Mononuclear cell (primary cell): ENCODE results near the gene GPAT3.

- RRBS, result no CpG with 5 or more reads among the region's 2 CpGs
Observed at GRCh38 chr4:81032705-81033318, 2.3 kb downstream of the BMP3 start.

GRCh38 chr4:81470220-81471396, 1.1 kb downstream of the RASGEF1B start:
- RRBS, result no CpG with 5 or more reads among the region's 39 CpGs

- RRBS, result 2% methylated on average over 16 of the region's 40 CpGs
Observed at GRCh38 chr4:81471960-81472754, 450 bp upstream of the RASGEF1B start.

DNA sequence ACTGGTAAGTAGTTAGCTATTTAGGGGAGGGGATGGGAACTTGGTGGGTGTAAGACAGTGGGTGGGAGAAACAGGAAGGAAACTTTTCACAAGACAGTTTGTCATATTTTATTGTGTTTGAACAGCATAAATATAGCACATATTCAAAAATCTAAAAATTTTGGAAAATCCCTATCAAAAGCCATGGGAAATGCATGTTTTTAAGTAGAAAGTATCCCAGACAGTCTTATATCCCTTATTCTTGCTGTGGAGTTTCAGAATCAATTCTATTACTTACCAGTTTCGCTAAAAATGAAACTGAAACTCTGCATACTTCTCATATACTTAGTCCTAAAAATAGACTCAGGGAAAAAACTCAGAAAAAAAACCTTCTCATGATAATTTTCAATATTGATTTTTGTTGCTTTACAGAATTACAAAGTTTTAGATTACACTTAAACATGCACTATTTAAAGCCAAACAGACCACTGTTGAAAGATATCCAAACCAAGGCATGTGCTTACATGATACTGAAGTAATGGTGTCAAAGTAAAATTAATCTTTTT, 22.4 kb upstream of the RASGEF1B start:
- RRBS, result no CpG with 5 or more reads among the region's 1 CpG

DNA sequence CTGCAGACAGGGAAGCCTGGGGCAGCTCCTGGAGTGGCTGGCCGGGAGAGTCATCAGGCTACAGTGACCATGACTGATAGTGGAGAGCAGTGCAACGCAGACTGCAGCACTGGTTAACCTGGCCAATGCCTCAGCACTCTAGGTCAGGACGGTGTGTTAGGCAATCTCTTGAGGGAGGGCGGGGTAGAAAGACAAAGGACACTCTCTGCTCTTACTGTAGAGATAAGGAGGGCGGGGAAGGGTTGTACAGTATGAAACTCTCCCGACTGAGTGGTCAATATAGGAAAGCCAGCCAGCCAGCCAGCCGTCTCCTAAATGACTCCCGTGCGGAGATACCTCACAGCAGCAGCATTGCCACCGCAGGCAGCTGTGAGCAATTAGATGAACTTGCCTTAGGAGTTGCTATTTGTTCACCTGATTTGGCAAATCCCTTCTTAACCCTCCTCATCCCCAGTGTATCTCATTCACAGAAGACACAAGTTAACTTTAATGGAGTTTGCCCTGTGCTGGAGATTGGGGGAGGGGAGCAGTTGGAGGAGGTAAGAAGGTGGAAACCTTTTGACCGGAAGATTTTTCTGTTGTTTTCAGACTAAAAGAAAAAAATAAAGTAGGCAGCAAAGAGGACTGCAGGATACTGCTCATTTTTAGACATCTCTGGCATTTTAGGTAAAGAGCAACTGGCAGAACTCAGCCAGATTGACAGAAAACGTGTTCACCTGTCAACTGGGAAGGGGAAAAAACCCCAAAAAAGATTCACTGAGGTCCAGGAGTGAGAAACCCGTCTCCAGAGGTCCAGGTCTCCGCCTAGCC, 330.5 kb downstream of the HNRNPD start:
- RRBS, result no CpG with 5 or more reads among the region's 14 CpGs

DNA sequence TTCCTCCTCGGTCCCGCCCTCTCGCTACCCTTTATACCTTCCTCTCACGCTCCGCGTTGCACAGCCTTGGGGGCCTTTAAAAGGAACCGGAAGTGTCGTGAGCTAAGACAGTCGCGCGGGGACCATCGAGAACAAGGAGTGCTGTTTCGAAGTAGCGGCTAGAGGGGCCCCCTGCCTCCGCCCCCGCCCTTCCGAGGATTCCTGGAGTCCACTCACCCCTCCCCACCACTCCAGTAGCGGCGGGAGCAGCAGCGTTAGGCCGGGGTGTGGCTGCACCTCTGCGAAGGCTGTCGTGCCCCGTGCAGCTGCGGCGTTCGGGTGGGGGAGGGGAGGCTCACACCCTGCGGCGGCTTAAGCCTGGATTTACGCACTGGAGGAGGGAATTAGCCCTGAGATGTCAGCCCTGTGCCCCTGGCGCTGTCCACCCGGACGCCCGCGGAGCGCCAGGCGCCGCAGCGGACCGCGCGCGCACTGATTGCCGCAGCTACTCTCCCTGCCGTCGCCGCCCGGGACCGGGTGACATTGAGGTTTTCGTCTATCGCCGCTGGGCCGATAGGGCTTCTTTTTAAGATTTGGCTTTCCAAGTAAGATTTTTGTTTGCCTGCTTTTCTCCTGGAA, 400 bp upstream of the HNRNPD start:
- RRBS, result 1% methylated on average over 24 of the region's 53 CpGs

DNA sequence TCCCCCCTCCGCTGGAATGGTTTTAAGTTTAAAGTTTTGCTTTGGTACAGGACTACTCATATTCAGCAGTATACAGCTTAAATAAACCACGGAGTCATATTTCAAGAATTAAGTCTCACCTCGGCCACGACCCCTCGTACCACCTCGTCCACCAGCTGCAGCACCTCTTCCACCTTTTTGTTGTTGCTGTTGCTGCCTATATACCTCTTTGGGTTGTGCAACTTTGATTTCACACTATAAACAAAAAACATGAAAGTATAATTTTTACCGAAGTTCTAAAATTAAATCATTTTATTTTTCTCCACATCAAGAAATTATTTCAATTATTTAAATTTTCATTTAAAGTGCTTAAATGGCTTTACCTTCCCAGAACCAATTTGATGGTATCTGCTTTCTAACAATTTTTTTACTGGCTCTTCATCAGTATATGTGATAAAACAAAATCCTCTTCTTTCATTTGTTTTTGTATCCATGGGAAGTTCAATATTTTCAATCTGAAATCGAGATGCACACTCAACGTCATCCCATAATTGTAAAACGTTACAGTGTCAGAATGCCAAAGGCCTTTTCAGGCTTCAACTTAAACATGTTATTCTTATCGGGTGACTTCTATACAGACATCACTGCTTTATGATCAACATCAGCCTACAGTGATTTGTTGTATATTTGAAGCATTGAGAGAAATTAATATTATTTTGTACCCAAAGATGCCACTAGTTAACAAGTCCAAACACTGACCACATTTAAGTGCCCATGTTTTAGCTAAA, 3.0 kb downstream of the HNRNPDL start:
- RRBS, result no CpG with 5 or more reads among the region's 11 CpGs

DNA sequence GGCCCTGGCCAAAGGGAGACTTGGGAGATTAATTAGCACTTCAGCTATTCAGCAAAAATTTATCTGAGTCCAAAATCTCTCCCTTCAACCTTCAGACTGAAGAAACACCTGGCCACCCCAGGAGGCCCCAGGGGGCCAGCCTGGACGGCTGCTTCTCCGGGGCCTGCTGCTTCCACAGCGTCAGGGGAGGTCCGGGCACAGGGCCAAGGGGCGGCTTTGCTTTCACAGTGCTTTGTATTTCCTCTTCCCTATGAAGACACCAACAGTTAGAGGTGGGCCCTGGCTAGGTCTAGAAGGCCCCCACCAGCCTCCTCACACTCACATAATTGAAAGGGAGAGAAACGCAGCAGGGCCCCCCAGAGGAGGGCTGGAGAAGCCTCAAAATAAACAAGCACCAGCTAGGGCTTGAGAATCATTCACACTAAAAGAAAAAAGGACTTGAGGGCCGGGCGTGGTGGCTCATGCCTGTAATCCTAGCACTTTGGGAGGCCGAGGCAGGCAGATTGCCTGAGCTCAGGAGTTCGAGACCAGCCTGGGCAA, 17.8 kb downstream of the SCD5 start:
- RRBS, result no CpG with 5 or more reads among the region's 10 CpGs

- RRBS, result no CpG with 5 or more reads among the region's 4 CpGs
Observed at GRCh38 chr4:82823251-82824102, 24.9 kb upstream of the SCD5 start.

DNA sequence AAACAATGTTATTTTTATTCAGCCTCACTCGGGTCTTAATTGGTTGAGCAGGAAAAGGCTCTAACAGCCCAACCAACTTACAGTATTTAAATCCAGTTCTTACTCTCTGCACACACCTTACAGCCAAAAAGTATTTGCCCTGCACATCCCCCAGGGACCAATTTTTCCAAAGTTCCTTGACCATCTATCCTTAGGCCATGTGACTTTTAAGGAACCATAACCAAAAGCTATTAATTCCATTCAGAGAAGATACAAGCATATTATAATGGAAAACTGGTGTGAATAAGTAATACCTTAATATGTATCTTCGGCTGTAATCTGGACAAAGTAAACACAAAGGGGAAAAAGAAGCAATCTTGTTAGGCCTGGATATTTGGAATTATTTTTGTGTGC, 1.1 kb upstream of the THAP9 start:
- RRBS, result no CpG with 5 or more reads among the region's 2 CpGs

DNA sequence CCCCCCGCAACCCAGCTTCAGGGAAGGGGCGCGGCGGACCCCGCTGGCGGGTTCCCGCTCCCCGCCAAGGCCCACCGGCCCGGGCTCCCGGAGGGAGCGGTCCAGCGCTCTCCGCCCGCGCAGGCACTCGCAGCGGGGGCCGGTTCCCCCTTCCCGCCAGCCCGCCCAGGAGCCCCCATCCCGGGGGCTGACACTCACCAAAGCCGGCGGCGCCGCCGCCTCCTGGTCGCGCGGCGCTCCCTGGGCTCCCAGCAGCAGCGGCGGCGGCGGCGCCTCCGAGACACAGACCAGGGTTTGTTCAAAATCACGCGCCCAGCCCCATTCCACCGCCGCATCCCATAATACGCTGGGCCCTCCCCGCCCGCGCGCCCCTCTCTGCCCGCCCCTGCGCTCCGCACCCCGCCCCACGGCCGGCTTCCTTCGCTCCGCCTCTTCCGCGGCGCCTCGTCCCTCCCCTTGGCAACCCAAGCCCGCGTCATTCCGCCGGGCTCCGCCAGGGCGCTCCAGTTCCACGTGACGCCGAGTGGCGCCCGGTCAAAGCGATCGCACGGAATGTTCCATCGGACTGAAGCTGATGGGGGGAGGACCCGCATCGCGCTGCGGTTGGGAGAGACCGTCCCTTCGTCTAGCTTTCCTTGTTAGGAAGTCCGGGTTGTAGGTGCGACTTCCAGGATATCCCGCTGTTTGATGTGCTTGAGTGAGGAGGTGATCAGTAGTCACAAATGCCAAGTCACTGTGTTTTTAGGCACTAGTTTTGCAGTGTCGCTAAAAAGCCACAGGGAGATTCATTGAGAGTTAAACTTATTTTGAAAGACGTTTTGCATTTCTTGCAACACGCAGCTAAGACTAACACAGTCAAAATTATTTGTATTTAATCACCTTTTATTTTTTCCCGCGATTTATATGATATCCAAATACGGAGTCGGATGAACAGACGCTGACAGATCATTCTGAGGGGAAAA, 2.3 kb upstream of the LIN54 start:
- RRBS, result 2% methylated on average over 37 of the region's 90 CpGs

DNA sequence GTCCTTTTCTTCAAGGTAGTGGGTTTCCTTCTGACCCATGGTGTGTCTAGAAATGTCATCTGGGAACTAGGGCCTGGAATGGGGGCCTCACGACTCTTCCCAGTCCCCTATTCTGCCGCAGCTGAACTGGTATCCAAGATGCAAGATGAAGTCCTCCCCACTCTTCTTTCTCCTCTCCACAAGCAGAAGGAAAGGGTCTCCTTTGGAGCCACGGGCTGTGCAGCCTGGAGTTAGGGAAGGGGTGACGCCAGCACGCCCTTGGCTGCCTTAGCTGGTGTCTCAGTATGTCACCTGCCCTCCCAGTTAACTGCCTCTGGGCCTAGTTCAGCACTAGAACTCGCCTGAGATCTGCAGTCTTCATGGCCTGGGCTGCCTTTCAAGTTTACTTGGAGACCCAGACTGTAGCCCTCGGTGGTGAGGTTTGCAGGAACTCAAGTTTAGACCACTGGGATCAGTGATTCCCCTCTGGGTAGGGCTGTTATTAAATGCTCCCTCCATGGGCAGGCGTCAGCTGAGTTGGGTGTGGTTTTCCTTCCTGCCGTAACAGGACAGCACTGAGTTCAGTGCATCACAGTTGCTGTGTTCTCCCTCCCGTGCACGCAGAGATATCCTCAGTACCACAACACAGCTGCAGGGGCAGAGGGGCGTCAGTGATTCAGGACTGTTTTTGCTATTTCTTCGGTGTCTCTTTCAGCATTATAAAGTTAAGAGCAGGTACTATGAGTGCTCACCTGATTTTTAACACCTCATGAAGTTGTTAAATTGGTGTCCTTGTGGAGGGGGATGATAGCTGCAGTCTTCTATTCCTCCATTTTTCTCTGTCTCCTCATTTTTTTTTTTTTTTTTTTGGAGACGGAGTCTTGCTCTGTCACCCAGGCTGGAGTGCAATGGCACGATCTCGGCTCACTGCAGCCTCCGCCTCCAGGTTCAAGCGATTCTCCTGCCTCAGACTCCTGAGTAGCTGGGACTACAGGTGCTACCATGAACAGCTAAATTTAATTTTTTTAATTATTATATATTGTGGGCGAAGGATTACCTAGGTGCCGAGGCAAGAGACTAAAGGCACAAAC, 30.5 kb downstream of the PLAC8 start:
- RRBS, result no CpG with 5 or more reads among the region's 20 CpGs

DNA sequence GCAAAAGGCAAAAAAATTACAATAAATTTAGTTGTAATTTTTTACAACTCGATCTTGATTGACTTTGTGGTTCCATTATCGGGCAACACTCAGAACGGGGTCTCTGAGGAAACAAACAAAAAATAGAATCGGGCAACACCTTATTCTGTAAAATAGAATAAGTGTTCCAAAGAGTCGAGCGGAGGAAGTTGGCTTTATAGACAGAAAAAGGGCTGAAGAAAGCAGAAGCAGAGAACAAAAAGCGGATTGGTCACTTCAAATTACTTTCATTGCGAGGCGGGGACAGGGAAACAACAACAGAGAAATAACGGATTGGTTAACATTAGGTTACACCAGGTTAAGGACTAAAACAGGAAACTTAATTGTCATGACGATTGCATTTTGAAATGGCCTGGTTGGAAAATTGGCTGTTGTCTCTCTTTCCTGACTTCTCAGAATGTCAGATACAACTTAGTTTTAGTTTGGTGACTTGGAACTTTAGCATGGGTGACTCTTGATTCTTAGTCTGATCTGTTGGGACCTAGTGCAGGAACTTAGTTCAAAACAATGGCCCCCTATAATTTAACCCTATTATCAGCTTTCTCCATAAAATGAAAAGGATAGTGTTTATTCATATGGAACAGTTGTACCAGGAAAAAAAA, 489 bp upstream of the COQ2 start:
- RRBS, result no CpG with 5 or more reads among the region's 11 CpGs

DNA sequence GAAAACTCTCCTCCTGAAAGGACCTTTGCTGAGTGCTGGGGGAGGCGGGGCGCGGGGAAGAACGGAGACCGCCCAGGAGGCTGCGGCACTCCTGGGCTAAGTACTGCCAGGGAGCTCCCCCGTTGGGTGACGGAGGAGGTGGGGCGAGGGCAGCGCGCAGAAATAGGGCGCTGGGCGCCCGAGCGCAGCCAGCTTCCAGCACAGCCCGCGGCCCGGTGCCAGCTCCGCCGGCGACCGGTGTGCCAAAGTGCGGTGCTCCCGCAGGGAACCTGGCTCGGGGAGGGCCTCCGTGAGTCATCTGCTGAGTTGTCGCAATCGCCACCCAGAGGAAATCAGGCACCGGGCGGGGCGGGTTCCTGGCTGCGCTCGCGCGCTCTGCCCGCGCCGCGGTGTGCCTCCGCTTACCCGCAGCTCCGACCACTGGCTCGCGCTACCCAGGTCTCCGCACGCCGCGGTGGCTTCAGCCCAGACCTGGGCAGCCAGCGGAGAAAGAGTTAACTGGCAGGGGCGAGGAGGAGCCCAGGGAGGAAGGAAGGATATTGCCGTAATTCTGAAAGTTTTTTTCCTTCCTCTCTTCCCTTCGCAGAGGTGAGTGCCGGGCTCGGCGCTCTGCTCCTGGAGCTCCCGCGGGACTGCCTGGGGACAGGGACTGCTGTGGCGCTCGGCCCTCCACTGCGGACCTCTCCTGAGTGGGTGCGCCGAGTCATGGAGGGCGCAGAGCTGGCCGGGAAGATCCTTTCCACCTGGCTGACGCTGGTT, at the start of gene GPAT3:
Gene GPAT3, plus strand, starts transcription at position 191 of the 759 bp plus-strand sequence.
- RRBS, result under 1% methylated on average over 13 of the region's 65 CpGs

DNA sequence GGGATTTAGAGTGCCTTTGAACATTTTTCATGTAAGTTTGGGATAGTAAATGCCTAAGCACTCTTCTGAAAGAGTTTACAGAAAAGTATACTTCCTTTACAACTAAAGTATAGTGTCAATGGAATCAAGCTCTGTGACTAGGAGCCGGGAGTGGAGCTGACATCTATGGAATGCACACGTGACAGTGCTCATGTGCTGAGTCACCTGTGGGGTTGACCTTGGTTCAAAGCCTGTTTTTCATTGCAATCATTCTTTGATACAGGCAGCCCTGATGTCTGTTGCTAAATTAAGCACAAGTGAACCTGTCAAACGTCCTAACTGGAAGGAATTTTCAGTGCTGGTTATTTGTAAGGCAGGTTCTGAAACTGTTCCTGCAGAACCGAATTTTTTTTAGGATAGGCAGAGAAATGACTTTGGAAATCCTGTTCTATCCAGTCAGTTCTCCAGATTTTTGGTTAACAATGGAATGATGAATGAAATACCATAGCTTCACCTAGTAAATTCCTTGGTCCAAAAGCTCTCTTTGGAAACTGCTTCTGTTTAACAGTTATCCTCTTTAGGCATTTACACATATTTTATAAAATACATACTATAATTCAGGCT, 82.6 kb downstream of the GPAT3 start:
- RRBS, result no CpG with 5 or more reads among the region's 4 CpGs

- RRBS, result no CpG with 5 or more reads among the region's 11 CpGs
Observed at GRCh38 chr4:83626347-83626966, 90.5 kb downstream of the GPAT3 start.

- RRBS, result no CpG with 5 or more reads among the region's 3 CpGs
Observed at GRCh38 chr4:84625131-84625594, 42.2 kb downstream of the CDS1 start.

- RRBS, result no CpG with 5 or more reads among the region's 9 CpGs
Observed at GRCh38 chr4:84683844-84684155, 100.9 kb downstream of the CDS1 start.

DNA sequence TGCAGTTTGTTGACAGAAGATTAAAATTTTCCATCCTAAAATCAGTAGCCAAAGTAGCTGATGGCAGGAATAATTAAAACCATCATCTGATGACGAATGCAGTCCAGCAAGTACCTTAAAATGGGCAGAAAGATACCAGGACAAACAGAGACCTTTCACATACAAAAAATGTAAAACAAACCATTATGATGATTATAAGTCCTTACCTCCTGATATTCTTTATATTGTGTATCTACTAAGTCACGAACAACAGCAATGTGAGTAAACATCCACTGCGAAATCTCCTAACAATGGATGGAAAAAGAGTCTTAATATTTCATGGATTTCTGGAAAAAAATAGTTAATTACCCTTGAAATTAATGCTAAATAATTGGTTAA, 151.9 kb downstream of the CDS1 start:
- RRBS, result no CpG with 5 or more reads among the region's 3 CpGs